ENCODE results near the gene PSMB1.

- PRO-cap = no peak
- RAMPAGE, long total RNA, 2 experiments = no peak in any of the 2 experiments
Observed at GRCh38 chr6:168390584-168391474, 50.2 kb upstream of the SMOC2 start.

DNA sequence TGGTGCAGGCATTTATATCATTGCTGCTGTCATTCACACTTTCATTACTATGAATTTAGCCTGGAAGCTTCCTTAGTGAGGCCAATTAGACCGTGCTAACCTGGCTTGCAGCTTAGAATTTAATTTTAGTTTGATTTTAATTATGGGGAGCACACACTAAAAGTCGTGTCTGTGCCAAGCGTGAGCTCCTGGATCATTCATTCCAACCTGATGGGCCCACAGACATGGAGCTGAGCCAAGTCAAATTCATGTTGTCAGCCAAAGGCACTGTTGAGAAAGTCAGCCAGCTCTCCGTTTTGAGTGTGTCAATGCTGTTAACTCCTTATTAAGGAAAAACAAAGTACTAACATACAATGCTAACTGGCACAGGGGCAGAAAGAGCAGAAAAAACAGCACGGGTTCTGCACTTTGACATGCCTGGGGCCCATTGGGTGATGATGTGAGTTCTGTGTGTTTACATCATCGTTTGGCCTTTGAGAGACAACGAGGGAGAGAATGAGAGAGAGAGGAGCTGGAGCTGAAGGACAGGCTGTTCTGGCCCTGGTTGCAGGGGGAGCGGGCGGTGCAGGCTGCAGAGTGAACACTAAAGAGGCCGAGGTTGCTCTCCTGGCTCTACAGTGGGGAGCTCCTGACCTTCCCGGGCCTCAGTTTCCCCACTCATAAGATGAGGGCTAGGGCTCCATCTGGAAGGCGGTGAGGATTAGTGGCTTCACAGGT, 85.8 kb downstream of the SMOC2 start:
- PRO-cap = unidirectional peak, plus-strand start at position 498 of the sequence
- RAMPAGE, long total RNA, 2 experiments = no peak in any of the 2 experiments

DNA sequence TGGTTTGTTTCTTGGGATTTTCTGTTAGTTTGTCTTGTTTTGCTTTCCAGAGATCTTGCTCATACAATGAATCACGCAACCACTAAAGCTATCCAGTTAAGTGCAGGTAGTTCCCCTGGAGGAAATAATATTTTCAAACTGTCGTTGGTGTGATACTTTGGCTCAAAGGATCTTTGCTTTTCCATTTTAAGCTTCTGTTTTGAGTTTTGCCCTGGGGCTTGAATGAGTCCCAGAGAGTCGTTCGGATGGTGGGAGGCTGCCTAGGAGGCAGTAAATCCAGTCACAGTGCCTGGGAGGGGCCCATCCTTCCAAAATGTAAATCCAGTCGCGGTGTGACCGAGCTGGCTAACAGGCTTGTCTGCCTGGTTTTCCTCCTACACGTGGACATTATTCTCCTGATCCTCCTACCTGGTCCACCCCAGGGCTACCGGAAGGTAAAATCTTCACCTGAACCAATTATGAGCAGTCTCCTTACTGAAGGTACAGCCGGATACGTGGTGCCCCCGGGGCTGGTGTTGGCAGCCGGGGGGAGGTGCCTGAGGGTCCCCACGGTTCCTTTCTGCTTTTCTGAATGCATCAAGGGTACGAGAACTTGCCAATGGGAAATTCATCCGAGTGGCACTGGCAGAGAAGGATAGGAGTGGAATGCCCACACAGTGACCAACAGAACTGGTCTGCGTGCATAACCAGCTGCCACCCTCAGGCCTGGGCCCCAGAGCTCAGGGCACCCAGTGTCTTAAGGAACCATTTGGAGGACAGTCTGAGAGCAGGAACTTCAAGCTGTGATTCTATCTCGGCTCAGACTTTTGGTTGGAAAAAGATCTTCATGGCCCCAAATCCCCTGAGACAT, 226.1 kb downstream of the SMOC2 start:
- PRO-cap = no peak
- RAMPAGE, long total RNA, 2 experiments = no peak in any of the 2 experiments

DNA sequence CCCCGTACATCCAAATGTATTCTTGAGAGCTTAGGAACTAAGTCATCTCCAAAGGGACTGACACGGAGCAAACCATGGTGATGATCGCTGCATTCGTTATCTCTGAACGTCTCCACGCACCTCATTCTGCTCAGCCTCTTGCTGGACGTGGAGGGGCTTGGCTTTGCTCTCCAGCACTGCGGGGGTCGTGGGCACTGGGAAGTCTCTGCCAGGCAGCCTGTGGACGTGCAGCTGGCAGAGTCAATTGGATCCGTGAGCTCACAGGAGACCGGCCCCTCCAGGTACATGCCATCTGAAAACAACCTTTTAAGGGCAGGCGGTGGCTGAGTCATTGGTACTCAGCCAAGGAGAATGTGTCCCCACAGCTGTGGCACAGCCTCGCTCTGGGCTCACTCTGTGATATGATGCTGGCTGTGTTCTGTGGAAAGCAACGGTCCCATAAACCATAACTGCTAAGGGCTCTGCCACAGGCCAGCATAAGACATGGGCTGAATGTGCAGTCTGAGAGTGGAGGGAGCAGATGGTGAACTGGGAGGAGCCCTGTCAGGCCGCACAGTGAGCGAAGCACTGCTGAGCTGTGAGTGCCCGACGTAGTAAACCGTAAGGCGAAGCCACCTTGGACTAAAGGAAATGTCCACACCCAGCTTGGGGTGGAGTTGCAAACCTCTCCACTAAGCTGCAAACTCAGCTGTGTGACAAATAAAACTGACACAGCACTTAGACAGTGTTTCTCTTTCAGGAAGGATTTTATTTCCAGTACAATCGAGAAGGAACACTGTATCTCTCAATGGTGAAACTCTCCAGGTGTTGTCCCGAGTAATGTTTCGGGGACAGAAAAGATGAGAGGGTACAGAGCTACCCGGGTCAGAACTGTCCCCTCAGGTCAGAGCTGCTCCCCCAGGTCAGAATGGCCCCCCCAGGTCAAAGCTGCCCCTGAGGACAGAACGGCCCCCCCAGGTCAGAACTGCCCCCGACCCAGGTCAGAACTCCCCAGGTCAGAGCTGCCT, 375.8 kb downstream of the THBS2 start:
- PRO-cap = no peak
- RAMPAGE, long total RNA, 2 experiments = no peak in any of the 2 experiments

GRCh38 chr6:169214685-169215813, 38.6 kb downstream of the THBS2 start:
- PRO-cap = no peak
- RAMPAGE, long total RNA, 2 experiments = no peak in any of the 2 experiments

GRCh38 chr6:169292183-169292848, 38.7 kb upstream of the THBS2 start:
- PRO-cap = unidirectional peak, minus-strand start at chr6:169292503
- RAMPAGE, long total RNA, 2 experiments = no peak in any of the 2 experiments

- PRO-cap = unidirectional peak, minus-strand start at chr6:169312452
- RAMPAGE, long total RNA, 2 experiments = no peak in any of the 2 experiments
Observed at GRCh38 chr6:169312308-169312577, 58.6 kb upstream of the THBS2 start.

- PRO-cap = unidirectional peak, plus-strand start at chr6:169386566
- RAMPAGE, long total RNA, 2 experiments = no peak in any of the 2 experiments
Observed at GRCh38 chr6:169386300-169387326, 133.0 kb upstream of the THBS2 start.

GRCh38 chr6:169667715-169668387, 34.0 kb downstream of the WDR27 start:
- PRO-cap = no peak
- RAMPAGE, long total RNA, 2 experiments = no peak in any of the 2 experiments

GRCh38 chr6:169707225-169708373, 5.7 kb downstream of the C6orf120 start:
- PRO-cap = no peak
- RAMPAGE, long total RNA, 2 experiments = no peak in any of the 2 experiments

DNA sequence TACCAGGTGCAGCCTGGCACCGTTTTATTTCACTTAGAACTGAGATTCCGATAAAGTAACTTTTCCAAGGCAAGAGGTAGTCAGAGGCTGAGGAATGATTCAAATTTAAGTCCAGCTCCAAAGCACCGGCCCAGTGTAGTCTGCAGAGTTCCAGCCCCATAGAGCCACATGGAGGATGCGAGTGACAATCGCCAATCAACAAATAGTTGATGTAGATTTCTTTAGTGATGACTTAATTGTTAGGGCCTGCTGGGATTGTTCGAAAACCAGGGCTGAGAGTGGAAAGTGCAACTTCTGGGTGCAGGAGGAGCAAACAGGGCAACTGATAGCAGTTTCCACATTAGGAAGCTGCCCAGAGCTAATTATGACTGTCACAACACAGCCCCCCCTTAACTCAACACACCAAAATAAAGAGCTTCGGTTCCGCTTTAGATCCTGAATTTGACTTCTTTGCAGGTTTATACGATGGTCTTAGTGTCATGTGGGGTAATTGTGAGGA, 927 bp downstream of the ERMARD start:
- PRO-cap = no peak
- RAMPAGE, long total RNA, 2 experiments = no peak in any of the 2 experiments

DNA sequence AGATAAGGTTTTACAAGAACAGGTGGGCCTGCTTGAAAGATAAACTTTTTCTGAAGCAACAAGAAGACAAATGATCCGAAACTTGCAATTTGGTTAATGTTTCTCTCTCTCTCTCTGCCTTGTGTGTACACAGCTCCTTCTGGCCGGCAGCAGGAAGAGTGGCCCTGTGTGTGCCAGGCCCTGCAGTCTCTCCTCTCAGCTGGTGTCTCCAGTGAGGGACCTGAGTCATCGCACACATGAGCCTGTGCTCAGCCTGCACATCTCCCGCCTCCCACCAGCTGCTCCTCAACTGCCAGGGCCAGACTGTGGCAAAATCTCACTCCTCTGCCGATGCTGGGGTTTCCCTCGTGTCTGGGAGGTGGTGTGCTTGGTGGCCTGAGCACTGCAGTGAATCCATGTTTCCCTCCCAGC, 49.3 kb downstream of the ERMARD start:
- PRO-cap = no peak
- RAMPAGE, long total RNA, 2 experiments = no peak in any of the 2 experiments

- PRO-cap = no peak
- RAMPAGE, long total RNA, 2 experiments = no peak in any of the 2 experiments
Observed at GRCh38 chr6:169868171-169868867, 116.9 kb downstream of the ERMARD start.

DNA sequence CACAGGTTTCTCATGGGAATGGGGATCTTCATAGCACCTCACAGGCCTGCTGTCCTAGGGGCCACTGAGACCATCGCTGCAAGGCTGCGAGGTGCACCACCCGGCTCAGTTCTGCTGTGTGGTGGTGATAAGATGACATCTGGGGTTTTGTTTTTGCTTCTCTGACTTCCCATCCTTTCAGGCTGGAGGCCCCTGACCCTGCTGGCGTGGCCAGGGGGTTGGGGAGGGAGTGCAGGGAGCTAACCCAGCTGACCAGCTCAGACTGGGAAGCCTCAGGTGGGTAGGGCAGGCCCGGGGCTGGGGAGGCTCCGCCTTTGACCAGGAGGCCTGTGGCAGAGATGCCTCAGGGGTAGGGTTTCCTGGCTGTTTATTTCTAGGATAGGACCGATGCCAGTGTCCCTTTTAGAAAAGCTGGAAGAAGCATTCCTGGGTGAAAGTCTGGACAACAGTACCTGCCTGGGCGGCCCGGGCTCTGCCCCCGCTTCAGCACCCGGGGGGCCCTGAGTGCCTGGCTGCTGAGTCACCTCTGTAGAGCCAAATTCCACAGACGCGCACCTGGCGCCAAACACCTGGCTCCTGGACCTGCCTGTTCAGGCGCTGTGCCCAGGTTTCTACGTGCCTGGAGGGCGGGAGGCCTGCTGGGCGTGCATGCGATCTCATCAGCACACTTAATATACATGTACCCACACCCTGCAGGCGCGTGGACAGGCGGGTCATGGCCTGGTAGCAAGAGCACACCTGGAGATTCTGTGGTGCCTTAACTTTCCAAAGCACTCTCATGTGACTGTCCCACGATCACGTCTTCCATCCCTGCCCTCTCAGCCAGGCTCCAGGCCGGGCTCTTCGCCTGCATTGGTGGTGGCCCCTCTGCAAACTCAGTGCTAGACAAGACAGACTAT, 264.6 kb downstream of the DLL1 start:
- PRO-cap = no peak
- RAMPAGE, long total RNA, 2 experiments = no peak in any of the 2 experiments

DNA sequence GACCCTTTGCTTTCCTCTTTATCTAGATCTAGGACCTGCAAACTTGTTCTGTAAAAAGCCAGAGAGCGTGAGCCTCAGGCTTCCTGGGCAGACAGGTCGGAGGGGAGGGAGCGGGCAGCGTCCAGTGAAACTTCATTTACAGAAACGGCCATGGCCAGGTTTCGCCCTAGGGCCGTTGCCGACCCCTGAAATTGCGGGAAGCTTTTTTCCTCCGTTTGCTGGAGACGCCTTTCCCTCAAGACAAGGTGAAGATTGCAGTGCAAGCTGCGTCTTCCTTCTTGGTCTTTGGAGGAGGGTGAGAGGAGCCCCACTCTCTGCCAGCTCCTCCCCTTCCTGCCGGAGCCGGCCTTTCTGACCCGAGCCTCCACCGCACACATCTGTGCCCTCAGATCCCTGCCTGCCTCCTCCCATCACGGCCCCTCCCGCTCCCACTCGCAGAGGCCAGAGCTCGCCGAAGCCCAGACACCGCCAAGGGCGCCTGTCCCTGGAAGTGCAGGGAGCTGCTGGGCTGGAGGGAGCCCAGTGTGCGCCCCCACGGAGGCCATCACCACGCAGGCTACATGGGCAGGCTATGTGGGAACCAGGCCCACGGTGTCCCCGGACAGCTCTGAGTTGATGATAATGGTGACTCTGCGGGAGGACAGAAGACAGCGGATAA, 155.2 kb downstream of the DLL1 start:
- PRO-cap = no peak
- RAMPAGE, long total RNA, 2 experiments = no peak in any of the 2 experiments

GRCh38 chr6:170276254-170277275, 14.3 kb downstream of the DLL1 start:
- PRO-cap = no peak
- RAMPAGE, long total RNA, 2 experiments = no peak in any of the 2 experiments

GRCh38 chr6:170368369-170369018, 61.9 kb downstream of the FAM120B start:
- PRO-cap = no peak
- RAMPAGE, long total RNA, 2 experiments = no peak in any of the 2 experiments

GRCh38 chr6:170369021-170369710, 62.6 kb downstream of the FAM120B start:
- PRO-cap = no peak
- RAMPAGE, long total RNA, 2 experiments = no peak in any of the 2 experiments

DNA sequence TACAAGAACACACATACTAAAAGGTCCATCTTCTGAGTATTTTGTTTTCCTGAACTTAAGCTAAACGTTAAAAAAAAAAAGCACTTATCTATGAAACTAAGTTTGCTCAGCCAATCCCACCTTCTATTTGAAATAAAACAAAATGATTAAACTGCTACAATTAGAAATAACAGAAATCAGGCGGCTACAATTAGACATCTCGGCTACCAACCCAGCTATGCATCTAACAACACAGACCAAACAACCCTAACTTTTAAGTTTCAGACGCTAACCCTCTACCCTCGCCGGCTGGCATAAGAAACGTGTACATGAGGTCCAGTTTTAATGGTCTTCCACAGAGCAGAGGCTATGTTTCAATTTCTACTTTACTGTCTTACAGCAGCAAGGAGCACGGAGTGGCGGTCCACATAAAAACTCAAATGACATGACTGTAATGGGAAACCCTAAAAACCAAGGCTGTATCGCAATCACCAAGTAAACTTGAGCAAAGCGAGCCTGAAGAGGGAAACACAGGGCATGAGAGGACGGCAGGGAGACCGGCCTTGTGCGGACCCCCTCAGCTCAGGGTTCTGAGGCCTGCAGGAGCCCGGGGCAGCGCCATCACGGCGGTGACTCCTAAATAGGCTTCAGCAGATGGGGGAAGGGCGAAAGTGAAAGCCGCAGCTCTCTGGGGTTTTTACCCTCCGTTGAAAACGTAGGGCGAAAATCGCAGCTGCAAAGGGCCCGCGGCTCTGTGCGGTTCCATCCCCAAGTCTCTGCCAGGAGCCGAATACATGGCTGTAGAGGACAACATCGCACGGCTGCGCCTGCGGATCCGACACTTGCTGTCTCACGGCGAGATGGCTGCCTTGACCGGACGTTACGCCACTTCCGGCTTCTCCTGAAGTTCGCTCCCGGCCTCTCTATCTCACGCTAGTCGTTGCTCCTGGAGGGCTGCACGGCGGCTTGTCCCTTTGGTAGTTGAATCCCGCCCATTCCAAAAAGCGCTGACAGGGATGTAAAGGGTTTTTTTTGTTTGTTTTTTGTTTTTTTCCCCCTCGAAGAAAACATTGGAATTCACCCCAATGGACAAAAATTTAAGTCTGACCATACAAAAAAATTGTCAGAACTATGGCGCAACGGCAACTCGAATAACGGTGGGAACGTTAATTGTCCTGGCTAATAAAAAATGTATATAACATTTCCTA, at the start of gene PSMB1:
PSMB1 (minus strand) TSS at position 858 of the 1,187 bp plus-strand sequence.
- PRO-cap = bidirectional peak, plus-strand start at position 915 of the sequence, minus-strand start at position 841 of the sequence
- RAMPAGE, long total RNA, 2 experiments = start-site peak on the minus strand in 2 of 2 experiments, centred at positions 812 to 821 of the sequence, 1,931 to 3,183 reads per replicate

DNA sequence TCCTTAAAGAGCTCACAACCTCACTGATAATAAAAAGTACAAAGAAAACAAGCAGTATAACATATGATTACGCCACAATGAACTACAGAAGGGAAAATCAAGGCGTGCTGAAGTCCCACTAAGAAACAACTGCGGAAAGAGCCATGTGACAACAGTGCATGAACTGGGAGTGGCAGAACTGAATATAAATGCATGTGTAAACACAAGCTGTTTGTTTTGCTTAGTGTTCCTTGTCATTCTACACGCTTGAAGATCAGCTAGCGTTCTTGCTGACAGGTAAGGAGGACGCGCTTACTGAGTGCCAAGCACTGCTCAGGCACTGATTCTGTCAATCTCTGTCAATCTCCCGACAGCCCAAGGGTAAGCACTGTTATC, 517 bp upstream of the PSMB1 start:
- PRO-cap = bidirectional peak, plus-strand start at position 214 of the sequence, minus-strand start at position 131 of the sequence; unidirectional peak, minus-strand start at position 327 of the sequence
- RAMPAGE, long total RNA, 2 experiments = no peak in any of the 2 experiments